AG09319 (cell line): Measurements from ENCODE around the genes DOCK1 and MKI67.

DNA sequence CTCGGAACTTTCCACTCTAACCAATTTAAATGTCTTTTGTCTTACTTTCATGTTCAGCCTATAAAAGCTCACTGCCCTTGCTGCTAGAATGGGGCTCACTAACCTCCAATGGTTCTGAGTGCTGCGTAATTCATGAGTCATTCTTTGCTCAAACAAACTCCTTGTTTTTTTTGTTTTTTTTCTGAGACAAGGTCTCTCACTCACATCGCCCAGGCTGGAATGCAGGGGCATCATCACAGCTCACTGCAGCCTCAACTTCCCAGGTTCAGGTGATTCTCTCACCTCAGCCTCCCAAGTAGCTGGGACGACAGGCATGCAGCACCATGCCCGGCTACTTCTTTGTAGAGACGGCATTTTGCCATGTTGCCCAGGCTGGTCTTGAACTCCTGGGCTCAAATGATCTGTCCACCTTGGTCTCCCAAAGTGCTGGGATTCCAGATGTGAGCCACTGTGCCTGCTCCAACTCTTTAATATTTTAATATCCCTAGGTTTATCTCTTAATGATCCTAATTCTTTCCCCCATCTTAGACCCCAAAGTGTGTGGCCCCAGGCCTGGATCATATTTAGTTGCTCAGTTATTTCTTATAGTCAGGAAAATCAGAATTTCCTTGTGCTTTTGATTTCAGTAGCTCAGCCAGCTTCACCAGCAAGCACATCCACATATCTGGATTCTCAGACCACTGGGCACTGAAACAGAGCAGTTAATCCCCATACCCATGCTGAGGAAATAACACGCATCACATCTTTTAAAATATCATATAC, 1.4 kb downstream of the DHX32 start:
- RRBS = no CpG with 5 or more reads among the region's 7 CpGs

- RRBS = no CpG with 5 or more reads among the region's 6 CpGs
Measured at GRCh38 chr10:125892248-125892768, 4.1 kb upstream of the FANK1 start.

GRCh38 chr10:126041689-126042894, 145.7 kb downstream of the FANK1 start:
- RRBS = no CpG with 5 or more reads among the region's 21 CpGs

DNA sequence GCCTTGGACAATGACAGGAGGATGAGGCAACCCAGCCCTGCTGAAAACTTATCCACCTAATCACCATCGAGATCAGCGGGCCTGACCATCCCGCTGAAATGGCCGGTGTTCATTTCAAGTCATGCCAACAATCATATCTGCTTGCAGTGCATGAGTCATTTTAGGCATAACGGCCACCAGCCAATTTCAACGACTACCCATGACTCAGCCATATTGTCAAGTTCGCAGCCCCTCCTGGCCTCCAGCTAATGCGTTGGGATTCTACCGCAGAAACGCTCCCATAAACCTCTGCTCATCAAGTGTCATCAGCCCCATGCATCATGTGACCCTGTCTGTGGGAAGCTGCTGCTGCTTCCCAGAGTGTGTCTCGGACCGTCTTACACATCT, 189.0 kb downstream of the ADAM12 start:
- RRBS = no CpG with 5 or more reads among the region's 12 CpGs

DNA sequence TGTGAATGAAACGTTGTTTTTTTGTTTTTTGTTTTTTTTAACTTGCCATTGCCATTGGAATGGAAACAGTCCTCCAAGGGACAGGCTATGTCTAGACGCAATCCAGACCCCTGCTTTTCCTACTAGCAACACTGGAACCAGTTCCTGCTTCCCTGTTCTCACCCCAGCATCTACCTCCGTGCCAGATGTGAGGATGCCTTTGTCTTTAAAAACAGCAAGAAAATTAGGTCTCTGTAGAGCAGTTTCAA, 123.6 kb downstream of the ADAM12 start:
- RRBS = no CpG with 5 or more reads among the region's 3 CpGs

DNA sequence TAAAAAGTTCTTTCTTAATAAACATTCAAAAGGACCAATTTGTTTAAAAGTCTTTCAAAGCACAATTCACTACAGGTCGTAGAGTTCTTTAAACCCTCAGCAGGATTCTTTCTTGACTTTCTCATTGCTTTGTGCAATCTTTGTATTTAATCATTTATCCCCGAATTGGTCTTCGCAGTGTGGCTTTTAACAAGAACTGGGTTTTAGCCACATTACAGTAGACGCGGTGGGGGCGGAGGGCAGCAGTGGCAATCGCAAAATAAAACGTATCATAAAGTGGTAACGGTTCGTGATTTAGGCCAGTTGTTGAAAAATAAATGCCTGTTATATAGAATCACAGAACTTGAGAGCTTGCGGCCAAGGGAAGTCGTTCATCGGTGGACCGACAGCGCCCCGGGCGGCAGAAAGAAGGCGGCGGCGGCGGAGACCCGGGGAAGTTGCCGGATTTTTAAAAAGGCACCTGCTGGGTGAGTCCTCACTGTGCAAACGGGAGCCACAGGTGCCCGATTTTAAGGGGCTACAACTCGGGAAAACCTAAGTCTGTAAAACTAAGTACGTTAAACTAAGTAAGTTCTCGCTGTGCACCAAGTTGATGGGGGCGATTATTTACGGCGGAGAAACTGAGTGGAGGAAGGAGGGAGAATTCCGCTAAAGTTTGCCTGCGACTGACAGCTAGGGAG, 1.4 kb downstream of the ADAM12 start:
- RRBS = 8% methylated on average over 6 of the region's 33 CpGs

DNA sequence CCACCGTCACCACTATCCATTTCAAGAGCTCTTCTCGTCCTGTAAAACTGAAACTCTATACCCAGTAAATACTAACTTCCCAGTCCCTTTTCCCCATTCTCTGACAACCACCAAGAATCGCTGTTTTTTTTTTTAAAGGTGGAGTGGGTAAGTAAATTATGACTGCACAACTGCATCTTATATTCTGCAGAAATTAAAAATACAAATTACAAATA, 123.1 kb upstream of the ADAM12 start:
- RRBS = no CpG with 5 or more reads among the region's 3 CpGs

DNA sequence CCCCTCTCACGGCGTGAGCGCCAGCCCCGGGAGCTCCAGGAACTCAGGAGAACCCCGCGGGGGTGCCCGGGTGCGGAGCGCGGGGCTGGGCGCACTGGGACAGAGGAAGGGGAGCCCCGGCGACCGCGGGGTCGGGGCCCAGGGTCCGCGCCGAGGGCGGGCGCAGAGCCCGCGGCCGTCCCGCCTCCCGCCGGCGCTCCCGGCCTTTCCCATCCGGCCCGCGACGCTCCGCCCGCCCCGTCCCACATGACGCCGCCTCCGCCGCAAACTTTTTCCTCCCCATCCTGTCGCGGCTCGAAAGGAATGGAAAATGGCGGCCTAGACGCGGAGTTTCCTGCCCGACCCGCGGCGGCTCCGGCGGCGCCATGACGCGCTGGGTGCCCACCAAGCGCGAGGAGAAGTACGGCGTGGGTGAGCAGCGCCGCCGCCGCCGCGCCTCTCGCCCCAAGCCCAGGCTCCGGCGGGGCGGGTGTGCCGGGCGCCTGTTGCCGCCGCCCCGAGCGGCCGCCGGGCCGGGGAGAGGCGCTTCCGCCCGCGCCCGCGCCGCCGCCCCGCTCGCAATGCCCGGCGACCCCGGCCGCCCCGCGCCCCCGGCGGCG, at the start of gene DOCK1:
DOCK1 (plus strand) TSS at position 276 of the 599 bp plus-strand sequence.
- RRBS = under 1% methylated on average over 39 of the region's 97 CpGs

- RRBS = no CpG with 5 or more reads among the region's 9 CpGs
Measured at GRCh38 chr10:126908347-126908870, 3.2 kb downstream of the DOCK1 start.

- RRBS = no CpG with 5 or more reads among the region's 2 CpGs
Measured at GRCh38 chr10:127534309-127534546, 14.9 kb upstream of the NPS start.

- RRBS = no CpG with 5 or more reads among the region's 3 CpGs
Measured at GRCh38 chr10:127753320-127753696, 16.3 kb downstream of the FOXI2 start.

- RRBS = no CpG with 5 or more reads among the region's 15 CpGs
Measured at GRCh38 chr10:128095421-128096301, 30.6 kb downstream of the MKI67 start.

GRCh38 chr10:128103568-128104513, 22.4 kb downstream of the MKI67 start:
- RRBS = no CpG with 5 or more reads among the region's 14 CpGs

- RRBS = 2% methylated on average over 49 of the region's 110 CpGs
Measured at GRCh38 chr10:128125742-128126731, at the start of gene MKI67. Gene MKI67 (minus strand): TSS chr10:128126423.

DNA sequence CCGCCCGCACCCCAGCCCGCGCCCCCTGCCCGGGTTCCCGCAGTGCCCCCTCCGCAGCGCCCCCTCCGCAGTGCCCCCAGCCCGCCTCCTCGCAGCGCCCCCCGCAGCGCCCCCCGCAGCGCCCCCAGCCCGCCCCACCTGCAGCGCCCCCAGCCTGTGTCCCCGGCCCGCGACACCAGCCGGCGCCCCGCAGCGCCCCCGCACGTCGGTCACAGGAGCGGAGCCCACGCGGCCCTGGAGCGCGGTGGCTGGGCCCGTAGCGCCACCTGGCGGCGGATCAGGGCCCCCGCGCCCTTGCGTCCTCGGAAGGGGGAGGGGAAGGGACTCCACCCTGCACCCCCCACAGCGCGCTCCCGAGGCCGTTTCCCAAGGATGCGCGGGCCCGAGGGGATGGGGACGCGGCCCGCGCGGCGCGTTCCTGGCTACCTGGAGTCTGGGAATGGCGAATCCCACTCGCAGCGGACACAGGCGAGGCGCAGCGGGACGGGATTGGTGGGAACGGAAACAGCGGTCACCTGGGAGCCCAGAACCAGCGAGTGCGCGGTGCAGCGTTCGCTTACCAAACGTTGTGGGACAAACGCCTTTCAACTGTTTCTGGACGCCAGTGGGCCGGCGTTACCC, 23.8 kb upstream of the MKI67 start:
- RRBS = no CpG with 5 or more reads among the region's 74 CpGs

DNA sequence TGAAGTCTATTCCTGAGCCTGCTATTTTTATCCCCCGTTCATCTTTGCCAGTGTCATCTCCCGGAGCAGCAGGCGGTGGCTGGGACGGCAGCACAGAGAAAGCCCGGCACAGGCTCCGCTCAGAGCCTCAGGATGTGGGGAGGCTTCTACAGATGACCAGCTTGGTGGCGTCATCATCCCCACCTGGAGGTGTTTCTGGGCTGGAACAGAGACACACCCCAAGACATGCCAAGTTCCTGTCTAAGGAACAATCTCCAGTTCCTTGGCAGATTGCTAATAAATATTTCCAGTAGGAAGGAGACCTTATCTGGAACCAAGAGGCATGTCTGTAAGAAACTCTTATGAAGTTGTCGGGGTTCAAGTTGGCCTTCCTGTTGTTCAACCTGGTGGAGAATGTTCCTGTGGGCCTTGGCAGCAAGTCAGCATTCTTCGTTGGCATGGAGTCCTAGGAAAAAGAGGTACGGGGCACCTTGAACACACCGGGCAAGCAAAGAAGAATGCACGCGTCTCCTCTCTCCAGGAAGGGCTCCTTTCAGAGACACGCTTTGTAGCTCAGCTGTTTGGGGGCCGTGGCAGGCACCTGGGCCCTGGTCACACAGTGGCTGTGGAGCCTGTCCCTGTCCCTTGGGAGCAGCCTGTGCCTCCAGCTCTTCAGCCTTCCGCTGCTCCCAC, 552.2 kb upstream of the MGMT start:
- RRBS = 86% methylated on average over 4 of the region's 16 CpGs

DNA sequence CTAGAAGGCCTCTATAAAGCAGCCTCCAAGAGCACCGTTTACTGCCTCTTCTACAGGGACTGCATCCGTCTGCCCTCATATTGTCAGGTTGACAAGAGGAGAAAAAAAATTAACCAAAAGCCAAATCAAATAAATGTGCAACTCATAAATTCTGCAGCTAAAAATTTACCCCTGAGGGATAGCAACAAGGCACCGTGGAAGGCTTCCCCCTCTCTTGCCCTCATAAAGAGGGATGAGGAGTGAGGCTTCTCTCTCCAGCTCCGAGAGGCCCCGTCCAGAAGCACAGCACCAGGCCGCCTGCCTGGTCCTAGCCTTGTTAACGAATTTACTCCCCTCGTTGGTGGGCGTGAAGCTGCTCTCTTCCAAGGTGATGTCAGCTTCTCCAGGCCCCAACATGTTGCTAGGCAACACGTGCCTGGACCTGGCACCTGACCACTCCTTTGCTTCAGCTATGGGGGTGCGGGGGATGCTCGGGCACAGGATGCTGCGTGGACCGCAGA, 135.3 kb upstream of the MGMT start:
- RRBS = no CpG with 5 or more reads among the region's 14 CpGs

GRCh38 chr10:129710235-129710458, 243.1 kb downstream of the MGMT start:
- RRBS = no CpG with 5 or more reads among the region's 6 CpGs

- RRBS = no CpG with 5 or more reads among the region's 6 CpGs
Measured at GRCh38 chr10:130108819-130109410, 1.7 kb downstream of the C10orf143 start.

GRCh38 chr10:130356392-130356755, 220.2 kb downstream of the GLRX3 start:
- RRBS = no CpG with 5 or more reads among the region's 22 CpGs